Frontal cortex (tissue), 2 donors: ENCODE measurements around the genes PPP1R9A, PON3, BHLHA15 and BRI3.

DNA sequence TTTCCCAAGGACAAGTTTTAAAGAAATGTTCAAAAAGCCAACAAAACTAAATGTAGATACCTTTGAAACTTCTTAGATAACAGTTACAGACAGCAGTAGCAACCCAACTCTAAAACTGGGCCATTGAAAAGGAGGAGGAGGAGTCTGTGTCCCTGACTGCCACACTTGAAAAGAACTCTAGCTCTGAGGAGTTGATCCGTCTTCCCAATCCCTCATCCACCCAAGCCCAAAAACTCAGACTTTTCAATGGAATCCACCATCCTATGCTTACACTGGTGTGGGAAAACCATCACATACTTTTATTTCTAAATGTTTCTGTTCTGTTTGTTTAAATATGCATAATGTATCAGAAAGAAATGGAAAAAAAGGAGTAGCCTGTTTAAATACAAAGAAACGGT is 92.8 kb upstream of the COL1A2 start:
- RAMPAGE, long total RNA: no peak

GRCh38 chr7:94324375-94324696 is 70.4 kb upstream of the COL1A2 start:
- RAMPAGE, long total RNA: no peak

GRCh38 chr7:94395982-94397262 is 1.7 kb downstream of the COL1A2 start:
- RAMPAGE, long total RNA: no peak

DNA sequence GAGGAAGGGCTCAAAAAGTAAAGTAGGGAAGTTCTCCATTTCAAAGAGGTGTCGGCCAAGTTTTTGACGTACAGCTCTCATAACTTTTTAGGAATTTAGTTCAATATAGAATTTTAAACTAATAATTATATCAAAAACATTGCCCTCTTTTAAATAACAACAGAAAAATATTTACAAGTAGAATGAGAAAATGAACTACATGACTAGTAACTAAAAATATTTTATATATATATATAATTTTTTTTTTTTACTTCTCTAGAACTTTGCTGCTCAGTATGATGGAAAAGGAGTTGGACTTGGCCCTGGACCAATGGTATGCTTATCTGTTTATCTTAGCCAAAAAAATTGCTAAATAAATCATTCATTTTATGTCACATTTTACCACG is 6.6 kb downstream of the COL1A2 start:
- RAMPAGE, long total RNA: no peak

DNA sequence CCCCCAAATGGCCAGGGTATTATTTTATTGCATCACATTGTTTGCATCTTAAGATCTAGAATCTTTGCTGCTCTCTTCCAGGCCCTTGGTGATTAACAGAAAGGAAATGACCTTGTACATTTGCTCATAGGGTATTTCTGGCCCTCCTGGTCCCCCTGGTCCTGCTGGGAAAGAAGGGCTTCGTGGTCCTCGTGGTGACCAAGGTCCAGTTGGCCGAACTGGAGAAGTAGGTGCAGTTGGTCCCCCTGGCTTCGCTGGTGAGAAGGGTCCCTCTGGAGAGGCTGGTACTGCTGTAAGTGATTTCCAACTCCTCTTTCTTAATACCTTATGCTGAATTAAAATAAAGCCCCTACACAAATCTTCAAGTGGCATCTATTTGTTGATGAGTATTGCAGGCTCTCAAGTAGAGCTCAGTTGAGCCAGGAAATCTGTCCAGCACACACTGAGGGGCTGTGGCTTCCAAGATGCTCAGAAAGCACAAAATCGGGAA is 28.2 kb downstream of the COL1A2 start:
- RAMPAGE, long total RNA: no peak

DNA sequence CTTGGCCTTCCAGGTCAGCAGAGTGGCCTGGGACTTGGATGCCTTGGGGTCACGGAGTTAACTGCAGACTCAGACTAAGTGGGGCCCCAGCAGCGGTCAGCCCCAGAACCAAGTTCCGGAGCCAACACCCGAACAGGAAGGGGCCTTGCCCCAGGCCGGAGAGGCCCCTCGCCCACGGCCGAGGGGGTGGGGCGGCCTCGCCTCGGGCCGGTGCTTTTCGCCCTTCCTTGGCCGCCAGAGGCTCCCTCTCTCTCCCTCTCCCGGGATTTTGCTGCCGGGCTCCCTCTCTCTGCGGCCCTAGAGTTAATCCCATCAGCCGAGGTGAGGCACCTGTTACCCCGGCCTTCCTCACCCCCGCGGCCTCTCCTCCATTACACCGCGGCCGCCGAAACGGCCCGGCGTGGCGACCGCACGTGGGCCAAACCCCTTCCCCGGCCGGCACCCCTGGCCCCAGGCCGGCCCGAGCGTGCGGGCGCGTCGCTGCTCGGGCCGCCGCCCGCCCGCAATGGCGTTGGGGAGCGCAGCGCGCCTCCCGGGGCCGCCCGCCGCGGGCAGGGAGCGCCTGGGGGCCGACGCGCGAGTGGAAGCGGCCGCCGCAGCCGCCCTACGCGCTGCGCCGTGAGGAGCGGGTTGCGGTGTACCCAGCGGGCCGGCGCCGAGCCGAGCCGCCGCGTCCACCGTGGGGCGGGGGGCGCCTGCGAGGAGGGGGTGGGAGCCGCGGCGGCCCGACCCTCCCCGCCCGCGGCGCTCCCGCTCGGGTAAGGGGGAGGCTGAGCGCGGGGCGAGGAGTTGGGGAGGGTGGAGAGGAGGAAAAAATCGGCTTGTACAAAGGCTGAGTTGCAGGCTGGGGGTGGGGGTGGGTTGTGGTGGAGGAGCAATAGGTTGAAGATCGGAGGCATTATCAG is at the start of gene PPP1R9A:
PPP1R9A (plus strand) TSS at position 213 of the 905 bp plus-strand sequence.
- RAMPAGE, long total RNA: no peak

DNA sequence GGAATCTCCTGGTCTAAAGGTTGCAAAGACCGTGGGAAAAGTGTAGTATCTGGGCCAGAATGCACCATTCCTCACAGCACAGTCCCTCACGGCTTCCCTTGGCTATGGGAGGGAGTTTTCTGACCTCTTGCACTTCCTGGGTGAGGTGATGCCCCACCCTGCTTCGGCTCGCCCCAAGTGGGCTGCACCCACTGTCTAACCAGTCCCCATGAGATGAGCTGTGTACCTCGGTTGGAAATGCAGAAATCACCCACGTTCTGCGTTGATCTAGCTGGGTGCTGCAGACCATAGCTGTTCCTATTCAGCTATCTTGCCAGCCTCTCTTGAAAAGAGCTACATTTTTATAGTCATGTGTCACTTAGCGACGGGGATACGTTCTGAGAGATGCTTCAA is 119.8 kb downstream of the PPP1R9A start:
- RAMPAGE, long total RNA: no peak

DNA sequence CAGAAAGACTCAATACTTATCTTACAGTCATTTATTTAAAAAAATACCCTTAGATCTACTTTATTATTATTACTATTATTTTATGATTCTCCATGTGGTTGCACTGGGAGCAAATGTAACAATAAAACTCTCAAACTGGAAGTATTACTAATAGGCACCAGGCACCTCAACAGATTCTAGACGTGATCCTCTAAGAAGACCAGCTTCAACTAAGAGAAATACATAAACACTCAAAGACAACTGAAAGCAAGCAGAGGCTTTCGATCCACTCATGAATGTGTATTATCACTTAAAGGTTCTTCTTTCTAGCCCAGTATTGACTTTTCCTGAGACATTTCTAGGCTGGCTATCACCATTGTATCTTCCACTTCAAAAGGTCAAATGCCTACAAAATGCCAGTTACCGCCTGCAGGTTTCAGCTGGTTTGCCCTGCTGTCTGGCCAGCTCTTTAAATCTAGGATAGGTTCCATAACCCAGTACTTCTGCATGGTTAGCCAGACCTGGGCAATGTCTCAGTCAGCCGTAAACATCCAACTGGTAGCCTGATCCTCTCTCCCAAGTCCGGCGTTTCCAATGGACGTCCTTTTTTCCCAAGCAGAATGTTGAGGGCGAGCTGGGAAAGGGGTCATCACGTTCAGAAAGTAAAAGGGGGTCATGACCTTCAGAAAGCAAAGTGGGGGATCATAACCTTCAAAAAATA is 664 bp downstream of the PON3 start:
- RAMPAGE, long total RNA: no peak

DNA sequence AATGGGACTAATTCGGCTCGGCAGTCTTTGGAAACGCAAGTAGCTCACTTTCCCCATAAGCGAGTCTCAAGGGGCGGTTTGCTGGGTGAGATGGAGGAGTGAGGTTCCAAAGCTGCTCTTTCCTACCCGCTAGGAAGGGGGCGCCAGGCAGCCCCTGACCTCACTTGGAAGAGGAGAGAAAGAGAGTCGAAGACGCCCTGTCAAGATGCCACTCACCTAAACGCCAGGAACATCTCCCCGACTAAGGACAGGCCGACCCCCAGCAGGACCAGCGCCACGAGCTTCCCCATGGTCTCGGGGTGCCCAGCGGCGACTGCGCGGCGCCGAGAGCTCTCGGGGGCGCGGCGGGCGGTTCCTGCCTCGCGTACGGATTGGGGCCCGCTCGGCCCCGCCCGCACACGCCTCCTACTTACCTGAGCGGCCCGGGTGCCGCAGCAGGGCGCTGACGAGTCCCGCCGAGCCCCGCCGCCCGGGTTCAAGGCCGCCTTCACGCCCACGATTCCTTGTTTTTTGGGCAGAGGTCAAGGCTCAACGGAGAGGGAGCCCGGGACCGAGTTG is at the start of gene PON3:
PON3 (minus strand) TSS at position 315 of the 558 bp plus-strand sequence.
- RAMPAGE, long total RNA: no peak

DNA sequence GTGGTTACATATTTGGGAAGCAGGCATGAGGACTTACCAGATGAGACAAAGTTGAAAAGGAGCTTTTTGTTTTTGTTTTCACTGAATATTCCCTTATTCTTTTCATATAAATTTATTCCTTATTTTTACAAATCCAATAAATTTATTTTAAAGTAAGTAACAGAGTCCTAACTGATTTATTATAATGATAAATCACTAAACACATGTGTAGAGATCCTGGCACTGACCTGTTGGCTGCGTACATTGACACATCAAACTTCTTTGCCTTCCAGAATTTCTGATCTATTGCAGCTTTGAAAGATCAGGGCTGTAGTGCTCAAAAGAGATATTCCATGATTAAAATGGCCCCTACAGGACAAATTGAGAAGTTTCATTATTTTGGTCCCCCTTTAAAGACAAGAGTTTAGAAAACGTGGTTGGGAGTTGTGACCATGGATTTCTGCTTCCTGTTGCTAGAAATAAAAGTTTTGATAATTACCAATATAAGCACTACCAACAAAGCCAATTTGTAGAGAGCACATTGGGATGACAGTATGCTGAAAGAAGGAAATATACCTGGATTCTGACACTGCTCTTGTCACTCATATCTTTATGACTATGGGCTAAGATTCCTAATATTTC is 87.7 kb upstream of the PDK4 start:
- RAMPAGE, long total RNA: no peak

- RAMPAGE, long total RNA: no peak
These were observed 833 bp downstream of the DYNC1I1 start for GRCh38 chr7:95772926-95773847.

DNA sequence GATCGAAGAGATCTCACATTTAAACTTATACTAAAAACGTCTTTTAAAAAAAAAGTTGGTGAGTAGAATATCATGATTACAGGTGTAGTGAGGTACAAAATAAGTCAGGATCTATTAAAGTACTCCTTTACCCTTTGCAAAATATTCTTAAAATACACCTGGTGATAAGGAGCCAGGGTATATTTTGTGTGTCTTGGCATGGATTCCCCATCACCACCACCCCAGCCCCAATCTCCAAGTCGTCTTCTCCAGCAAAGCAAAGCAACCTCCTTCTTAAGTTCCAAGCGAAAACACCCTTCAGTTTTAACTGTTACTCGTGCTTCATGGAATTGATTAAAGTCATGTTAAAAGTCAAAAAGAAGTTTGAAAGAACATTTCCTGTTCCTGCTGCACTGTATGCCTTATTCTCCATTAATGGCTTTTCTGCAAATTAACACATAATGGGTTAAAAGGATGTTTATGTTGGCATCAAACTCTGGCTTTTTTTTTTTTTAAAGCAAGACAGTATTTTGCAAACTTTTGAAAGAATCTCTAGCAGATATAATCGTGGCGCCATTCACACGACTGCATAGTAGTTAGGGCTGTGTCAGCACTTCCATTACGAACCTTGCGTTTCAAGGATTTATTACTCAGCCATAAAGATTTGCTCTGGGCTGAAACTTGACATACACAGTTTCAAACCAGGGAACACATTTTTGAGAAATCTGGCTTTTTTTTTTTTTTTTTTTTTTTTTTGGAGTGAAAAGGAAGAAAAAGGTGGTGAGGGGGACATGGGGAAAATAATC is 207.7 kb downstream of the DYNC1I1 start:
- RAMPAGE, long total RNA: no peak

- RAMPAGE, long total RNA: no peak
These were observed 246.5 kb downstream of the SLC25A13 start for GRCh38 chr7:96075315-96075797.

DNA sequence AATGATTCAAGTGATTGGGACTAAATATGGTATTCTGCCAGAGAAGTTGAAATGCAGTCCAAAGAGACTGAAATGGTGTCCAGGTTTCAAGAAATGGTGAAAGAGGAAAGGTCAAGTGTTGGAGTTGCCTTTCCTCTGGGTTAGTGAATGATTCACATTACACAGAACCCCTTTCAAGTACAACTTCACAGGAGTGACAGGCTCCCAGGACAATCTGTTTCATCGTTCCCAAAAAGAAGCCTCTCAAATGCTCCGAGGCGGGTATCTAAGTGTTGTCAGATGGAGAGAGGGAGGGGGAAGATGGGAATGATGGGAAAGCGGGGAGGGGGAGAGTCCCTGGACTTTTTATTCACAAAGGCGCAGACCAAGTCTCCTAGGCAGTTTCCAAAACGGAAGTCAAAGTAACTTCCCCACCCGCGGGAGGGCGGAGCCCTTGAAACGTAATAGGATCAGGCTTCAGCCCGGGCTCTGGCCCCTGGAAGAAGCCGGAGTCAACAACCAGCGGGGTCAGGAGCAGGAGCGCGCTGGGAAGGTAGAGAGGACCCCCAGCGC is 769 bp downstream of the SLC25A13 start:
- RAMPAGE, long total RNA: no peak

DNA sequence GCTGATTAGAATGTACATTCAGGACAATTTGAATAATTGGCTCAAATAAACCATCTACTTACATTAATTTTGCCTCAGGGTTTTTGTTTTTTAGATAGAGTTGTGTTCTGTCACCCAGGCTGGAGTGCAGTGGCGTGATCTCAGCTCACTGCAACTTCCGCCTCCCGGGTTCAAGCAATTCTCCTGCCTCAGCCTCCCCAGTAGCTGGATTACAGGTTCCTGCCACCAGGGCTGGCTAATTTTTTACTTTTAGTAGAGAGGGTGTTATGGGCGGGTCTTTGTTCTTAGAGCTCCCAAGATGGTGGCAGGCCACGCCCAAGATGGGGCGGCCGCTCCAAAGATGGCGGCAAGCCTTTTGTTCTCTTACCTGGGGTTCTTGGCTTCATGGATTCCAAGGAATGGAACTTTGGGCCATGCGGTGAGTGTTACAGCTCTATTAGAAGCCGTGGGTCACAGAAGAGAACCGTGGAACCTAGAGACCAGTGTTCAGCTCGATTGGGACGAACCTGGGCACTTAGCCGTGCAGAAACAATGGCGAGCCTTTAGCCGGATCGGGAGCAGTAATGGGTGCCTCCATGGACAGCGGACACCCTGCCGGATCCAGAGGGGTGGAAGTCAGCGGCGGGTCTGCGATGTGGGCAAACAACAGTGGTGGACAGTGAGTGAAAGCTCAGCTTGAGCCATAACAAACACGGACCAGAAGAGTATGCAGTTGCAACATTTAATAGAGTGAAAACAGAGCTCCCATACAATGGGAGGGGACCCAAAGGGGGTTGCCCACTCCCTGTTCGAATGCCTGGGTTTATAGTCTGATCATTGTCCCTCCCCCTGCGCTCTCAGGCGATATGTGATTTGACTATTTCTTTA is 36.4 kb upstream of the SLC25A13 start:
- RAMPAGE, long total RNA: no peak

GRCh38 chr7:96548530-96549142 is 161.0 kb downstream of the SEM1 start:
- RAMPAGE, long total RNA: no peak

- RAMPAGE, long total RNA: no peak
These were observed at the start of gene BHLHA15 for GRCh38 chr7:98210851-98211592. Gene BHLHA15, plus strand, starts transcription at chr7:98211439.

DNA sequence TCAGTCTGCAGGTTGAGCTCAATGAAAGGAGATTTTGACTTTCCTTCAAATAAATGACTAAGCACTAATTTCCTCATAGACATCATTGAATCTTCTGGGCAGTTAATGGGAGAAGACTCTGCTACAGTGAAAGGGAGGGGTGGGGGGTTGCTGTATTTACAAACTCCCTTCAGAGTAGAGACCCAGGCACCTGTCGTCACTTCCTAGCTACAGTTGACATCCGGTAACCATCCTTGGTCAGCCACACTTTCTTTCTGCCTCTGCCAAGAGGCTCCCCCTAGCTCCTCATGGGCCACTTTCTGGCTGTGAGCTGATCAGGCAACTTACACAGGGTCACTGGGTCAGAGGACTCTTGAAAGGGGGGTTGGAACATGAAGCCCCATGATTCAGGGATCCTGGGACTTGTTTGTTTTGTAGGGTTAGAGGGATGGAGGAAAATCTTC is 1.3 kb downstream of the TECPR1 start:
- RAMPAGE, long total RNA: no peak

GRCh38 chr7:98252253-98252776 is 283 bp upstream of the TECPR1 start:
- RAMPAGE, long total RNA: no peak

GRCh38 chr7:98281100-98282050 is at the start of gene BRI3:
Gene BRI3, plus strand, starts transcription at chr7:98281686.
- RAMPAGE, long total RNA: no peak